Mesenchymal stem cell of adipose (primary cell): Measurements from ENCODE around the gene TLL1.

- CAGE, long polyA plus RNA: no peak
Observed at GRCh38 chr4:159345093-159345372, 242.2 kb downstream of the RAPGEF2 start.

GRCh38 chr4:161650784-161651277 lies 513.0 kb downstream of the FSTL5 start:
- CAGE, long polyA plus RNA: no peak

DNA sequence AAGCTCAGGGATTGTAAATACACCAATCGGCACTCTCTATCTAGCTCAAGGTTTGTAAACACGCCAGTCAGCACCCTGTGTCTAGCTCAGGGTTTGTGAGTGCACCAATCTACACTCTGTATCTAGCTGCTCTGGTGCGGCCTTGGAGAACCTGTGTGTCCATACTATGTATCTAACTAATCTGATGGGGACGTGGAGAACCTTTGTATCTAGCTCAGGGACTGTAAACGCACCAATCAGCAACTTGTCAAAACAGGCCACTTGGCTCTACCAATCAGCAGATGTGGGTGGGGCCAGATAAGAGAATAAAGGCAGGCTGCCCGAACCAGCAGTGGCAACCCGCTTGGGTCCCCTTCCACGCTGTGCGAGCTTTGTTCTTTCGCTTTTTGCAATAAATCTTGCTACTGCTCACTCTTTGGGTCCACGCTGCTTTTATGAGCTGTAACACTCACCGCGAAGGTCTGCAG lies 426.5 kb downstream of the NAF1 start:
- CAGE, long polyA plus RNA: no peak

DNA sequence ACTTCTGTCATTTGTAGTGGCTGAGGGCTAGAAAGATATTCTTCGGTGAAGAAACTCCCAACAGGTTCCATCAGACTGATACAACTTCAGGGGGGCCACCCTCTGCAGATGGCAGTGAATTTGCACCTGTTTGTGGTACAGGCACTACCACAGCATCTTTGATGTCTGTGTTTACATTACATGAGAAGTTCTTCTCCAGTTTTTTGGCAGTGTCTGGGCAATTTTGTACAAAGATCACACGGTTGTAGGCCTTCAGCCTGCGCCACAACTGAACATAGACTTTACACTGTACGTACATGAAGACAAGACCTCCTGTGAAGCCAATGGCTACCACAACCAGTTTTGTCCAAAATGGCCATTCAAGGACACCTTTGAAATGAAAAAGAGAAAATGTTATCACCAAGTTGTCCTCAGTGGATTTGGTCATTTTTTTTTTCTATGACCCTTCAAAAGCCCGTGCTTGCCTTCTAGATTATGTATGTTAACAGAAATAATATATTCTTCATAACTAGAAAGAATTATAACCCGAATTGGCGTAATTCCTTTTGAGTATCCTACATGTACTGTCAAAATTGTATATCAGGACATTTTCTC lies 34.3 kb downstream of the TMA16 start:
- CAGE, long polyA plus RNA: no peak

GRCh38 chr4:163663512-163664336 lies 169.2 kb downstream of the TMA16 start:
- CAGE, long polyA plus RNA: no peak

- CAGE, long polyA plus RNA: no peak
Observed at GRCh38 chr4:163674360-163674559, 179.8 kb downstream of the TMA16 start.

- CAGE, long polyA plus RNA: no peak
Observed at GRCh38 chr4:165113080-165113503, 432 bp upstream of the TMEM192 start.

DNA sequence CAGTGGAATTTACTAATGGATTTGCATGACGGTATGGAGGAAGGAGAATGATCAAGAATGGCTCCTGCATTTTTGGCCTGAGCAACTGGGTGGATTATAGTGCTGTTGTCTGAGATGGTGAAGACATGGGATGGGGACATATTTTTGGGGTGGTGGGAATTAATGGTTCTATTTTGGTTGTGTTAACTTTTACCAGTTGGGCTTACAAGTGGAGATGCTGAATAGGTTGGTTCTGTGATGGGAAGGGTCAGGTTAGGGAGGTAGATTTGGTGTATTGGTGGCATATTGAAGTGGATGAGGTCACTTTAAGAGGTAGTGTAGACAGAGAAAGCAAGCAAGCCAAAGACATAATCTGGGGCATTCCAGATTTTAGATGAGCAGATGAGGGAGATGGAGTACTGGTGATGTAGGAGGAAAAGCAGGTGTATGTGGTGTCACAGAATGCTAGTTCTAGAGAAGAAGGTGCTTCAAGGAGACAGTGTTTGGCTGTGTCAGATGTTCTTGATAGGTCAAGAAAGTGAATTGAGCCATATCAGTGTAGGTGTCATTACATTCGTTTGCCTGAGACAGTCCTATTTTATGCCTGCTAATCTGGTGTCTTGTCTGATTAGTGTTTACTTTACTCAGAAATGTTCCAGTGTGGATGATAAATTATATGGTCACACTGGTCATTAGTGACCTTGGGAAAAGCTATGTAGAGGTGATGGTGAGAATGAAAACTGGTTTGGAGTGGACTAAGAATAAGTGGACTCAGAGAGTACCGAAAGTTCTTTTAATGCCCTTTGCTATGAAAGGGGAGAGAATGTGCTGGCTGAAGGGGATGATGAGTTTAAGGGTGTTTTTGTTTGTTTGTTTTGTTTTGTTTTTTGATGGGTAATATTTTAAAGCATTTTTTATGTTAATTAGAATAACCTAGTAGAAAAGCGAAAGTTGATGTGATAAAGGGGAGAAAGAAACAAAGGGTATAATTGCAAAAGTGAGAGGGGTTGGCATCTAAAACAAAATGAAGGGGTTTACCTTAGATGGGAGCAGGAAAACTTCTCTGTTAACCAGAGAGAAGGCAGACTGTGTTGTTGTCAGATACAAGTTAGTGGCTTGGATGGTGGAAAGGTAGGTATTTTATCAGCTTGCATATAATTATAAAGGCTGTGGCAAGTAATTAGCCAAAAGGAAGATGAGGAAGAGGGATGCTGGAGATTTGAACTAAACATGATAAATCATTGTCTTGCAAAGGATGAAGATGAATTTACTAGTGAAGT lies 32.5 kb downstream of the GK3 start:
- CAGE, long polyA plus RNA: no peak

GRCh38 chr4:165873012-165874042 lies at the start of gene TLL1:
TSS of gene TLL1 (plus strand) at chr4:165873237.
- CAGE, long polyA plus RNA: no peak

- CAGE, long polyA plus RNA: no peak
Observed at GRCh38 chr4:165874043-165874601, 1.1 kb downstream of the TLL1 start.

DNA sequence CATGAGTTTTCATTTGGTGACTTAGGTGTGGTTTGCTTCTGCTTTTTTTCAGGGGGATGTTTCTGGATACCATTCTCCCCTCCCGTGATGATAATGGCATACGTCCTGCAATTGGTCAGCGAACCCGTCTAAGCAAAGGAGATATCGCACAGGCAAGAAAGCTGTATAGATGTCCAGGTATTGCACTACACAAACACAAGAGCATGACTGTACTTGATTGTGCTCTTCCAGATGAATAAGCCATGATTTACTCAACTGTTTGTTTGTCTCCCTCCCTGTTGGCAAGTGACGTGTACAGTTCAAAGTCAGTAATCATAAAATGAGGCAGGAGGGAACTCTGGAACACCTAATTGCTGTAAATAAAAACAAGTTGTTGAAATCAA lies 141.3 kb downstream of the TLL1 start:
- CAGE, long polyA plus RNA: no peak

- CAGE, long polyA plus RNA: no peak
Observed at GRCh38 chr4:168092245-168092407, 211 bp upstream of the ANXA10 start.

GRCh38 chr4:168283448-168283756 lies 35.1 kb downstream of the DDX60 start:
- CAGE, long polyA plus RNA: no peak

GRCh38 chr4:168384950-168385400 lies 66.4 kb upstream of the DDX60 start:
- CAGE, long polyA plus RNA: no peak

- CAGE, long polyA plus RNA: no peak
Observed at GRCh38 chr4:168487390-168487986, 7.2 kb upstream of the DDX60L start.

GRCh38 chr4:168741157-168741711 lies 244.4 kb downstream of the PALLD start:
- CAGE, long polyA plus RNA: no peak

DNA sequence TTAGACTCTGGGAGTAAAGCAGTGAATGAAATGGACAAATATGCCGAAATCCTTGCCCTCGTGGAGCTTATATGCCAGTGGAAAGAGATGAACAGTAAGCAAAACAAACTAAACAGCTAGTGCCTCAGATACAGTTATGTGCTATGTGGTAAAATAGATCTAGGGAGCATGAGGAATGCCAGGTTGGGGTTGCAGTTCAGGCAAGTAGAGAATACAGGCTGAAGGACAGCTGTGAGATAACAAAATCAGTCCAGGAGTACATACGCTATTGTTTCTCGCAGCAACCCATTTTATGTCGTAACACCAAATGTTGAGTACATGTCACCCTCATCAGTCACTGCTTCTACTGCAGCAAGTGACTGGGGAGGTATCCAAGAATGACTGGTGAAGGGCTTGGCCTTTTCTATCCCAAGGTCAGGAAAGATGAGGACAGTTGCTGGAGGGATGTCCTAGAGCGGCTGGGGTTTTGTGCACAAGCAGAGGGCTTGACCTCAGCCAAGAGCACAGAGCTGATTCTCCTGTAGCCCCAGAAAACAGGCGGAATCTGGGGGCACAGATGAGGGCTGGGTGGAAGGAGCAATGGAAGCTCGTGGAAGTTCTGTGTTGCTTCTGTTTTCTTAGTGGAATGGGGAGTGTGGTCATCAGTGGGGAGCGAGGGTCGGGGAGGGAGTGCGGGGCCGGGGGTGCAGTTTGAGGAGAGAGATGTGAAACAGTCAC lies 172.1 kb downstream of the CBR4 start:
- CAGE, long polyA plus RNA: no peak

DNA sequence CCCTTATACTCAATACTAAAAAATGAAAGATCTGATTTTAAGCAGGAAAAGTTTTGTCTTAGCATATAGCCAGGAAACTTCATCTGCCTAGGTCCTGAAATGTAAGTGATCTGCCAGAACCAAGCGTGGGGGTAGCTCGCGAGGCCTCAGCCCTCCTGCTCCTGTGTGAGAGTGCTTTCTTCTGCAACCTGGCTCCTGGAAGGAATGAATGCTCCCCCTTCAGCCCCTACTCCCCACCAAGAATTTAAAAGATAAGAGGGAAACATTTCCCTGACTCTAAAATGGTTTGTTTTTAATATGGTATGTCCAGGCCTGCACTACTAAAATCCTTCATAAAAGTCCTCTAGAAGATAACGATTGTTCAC lies 160.0 kb downstream of the CBR4 start:
- CAGE, long polyA plus RNA: no peak

- CAGE, long polyA plus RNA: no peak
Observed at GRCh38 chr4:168860185-168860608, 149.9 kb downstream of the CBR4 start.

DNA sequence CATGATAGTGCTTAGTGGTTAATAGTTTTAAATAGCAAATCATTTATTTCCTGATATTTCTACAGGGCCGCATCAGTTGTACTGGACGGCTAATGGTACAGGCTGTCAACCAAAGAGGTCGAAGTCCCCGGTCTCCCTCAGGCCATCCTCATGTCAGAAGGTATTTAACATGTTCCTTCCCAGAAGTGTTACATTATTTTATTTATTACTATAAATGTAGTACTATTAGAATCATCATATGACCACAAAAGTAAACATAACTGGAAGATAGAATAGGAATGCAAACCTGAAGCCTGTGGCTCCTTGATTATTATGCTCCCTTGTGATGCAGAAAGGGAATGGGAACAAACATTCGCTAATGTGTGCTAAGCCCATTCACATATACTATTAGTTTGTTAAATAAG lies 96.2 kb downstream of the CBR4 start:
- CAGE, long polyA plus RNA: no peak